Tongue (tissue), 2 donors: ENCODE measurements around the genes GAGE10, GAGE1, PAGE1 and EZHIP.

DNA sequence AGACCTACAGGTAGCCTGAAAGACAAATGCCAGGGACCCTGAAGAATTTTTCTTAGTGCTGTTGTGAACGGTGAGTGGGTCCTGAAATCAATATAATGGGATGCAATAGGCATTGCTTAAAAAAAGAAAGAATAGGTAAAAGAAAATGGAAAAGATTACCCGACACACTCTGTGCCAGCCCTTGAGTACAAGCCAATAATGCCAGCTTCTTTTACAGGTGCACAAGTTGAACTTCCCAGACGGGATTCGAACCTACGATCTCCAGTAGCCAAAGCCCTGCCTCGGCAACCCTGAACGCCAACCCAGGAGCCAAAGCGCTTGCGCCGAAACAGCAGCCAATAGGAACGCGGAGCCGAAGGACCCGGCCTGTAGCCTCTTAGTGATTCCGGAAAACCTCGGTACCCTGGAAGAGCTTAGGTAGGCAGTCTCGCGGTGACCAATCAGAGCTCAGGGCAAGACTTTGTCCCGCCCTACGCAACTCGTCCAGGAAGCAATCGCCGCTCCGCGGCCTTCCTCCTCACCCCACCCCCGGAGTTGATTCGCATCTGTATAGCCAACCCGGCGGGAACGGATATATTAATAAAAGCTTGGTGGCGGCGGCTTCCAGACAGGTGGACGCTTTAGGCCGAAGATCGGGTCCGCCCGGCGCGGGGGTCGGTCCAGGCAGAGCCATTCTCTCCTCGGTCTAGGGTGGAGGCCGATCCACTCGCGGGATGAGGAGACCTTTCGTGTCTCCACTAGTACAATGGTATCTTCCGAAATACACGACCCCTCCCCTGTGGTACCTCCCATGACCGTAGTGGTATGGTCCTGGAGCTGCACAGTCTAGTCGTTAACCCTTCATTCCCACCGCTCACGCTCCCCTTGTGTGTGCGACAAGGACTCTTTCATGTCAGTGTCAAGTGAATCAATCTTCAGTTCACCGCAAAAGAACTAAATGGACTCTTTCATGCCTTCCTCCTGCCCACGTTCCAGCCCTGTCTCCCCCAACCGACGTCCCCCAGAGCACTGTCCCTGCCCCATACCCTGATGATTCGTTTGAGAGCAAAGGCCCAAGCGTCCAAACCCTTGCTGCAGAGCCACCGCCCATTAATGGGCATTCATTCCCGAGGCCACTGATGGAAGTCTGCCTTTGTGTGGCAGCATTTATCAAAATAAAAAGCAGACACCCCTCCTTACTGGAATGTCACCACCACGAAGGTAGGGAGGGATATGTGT lies 24.3 kb upstream of the GLOD5 start:
- RAMPAGE, long total RNA: no peak

GRCh38 chrX:48741713-48742217 lies 19.8 kb upstream of the GLOD5 start:
- RAMPAGE, long total RNA: no peak

DNA sequence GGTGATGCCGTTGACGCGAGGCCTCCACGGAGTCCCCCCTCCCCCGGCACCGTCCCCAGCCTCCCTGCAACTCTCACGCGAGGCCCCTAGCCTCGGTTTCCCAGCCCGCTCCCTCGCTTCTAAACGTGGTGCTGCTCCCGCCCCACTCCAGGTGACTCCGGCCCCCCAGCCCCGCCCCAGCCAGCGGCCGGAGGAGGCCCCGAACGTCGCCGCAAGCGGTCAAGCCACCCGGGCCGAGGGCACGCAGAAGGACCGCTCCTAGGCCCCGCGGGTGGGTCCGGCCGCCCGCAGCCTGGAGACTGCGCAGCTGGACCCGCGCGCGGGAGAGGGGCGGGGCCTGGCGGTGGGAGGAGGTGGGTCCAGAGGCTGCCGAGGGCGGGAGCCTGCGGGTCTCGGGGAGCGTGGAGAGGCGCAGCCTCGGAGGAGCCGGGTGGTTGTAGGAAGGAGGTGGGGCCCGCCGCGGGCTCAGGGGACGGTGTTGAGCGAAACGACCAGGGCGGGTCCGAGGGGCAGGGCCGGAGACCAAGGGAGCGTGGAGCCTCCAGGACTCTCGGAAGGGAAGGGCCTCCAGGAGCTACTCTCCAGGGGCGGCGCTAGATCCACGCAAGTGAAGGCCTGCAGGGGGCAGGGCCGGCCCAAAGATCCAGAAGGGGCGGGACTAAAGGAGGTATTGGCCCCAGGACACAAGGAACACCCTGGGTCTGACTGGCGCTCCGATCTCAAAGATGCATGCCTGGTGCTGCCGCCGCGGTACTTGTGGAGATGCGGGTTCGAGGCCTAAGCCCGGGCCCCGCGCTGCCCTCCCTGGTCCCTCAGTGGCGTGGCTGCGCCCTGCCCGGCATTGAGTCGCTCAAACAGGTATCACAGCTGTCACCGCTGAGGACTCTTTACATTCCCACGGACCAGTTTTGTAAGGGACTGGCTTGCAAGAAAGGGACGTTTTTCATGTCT lies 6.1 kb downstream of the TIMM17B start:
- RAMPAGE, long total RNA: no peak

DNA sequence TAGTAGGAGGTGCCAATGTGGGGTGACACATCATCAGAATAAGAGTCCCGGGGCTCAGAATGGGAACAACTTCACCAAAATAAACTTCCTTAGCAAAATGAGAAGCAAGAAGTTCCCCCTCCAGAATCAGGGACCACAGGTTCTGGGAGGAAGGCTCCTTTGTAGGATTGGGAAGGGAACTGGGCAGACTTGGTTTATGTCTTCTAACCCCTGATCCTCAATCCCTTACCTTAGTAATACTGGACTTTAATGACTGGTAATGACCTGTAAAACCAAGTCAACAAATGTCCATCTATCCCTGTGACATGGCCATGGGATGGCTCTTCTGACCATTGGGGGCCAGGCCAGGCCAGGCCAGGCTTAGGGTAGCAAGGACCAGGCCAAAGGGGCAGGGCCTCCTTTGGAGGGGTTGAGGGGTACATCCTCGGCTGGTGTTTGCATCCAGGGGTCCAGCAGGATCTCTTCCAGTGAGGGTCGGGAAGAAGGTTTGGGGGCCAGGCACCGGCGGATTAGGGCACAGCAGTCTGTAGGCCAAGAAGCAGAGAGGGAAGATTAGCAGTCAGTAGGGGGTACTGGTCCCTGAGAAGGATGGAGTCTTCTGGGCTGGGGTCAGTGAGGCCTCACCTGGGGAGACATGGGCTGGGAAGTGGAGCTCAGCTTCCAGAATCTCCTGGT lies 2.5 kb upstream of the SLC35A2 start:
- RAMPAGE, long total RNA: no peak

DNA sequence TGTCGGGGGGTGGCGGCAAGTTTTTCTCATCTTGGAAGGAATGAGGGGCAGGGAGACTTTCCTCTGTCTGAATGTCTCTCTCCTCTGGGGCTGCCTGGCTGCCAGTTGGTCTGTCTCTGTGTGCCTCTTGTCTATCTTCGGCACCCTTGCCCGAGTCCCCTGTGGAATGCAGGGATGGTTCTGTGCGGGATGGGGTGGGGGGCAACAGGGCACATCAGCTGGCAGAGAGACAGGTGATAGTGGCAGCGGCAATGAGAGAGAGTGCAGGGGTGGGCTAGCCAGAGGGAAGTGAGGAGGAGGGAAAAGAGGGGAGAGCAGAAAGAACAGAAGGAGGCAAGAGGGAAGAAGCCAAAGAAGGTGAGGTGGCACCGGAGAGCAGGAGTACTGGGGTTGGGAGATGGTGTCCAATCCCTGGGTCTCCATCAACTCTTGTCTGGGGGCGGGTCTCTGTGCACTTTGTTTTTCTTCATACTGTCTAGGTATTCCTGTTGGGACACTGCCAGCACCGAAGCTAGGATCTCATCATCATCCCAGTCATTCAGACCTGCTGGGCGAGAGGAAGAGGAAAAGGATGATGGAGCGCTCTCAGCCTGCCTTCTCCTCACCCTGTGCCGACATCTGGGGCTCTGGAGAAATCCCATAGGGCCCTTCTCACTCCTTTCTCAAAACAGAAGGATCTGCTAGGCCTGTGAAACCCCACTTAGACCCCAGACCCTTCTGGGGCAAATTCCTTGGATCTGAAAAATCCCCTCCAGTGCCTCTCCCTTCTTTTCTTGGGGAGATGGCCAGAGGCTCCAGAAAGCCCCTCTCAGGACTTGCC lies 4.1 kb upstream of the PIM2 start:
- RAMPAGE, long total RNA: no peak

GRCh38 chrX:48939771-48940186 lies 17.6 kb downstream of the OTUD5 start:
- RAMPAGE, long total RNA: no peak

GRCh38 chrX:48954698-48955279 lies 2.6 kb downstream of the OTUD5 start:
- RAMPAGE, long total RNA: no peak

DNA sequence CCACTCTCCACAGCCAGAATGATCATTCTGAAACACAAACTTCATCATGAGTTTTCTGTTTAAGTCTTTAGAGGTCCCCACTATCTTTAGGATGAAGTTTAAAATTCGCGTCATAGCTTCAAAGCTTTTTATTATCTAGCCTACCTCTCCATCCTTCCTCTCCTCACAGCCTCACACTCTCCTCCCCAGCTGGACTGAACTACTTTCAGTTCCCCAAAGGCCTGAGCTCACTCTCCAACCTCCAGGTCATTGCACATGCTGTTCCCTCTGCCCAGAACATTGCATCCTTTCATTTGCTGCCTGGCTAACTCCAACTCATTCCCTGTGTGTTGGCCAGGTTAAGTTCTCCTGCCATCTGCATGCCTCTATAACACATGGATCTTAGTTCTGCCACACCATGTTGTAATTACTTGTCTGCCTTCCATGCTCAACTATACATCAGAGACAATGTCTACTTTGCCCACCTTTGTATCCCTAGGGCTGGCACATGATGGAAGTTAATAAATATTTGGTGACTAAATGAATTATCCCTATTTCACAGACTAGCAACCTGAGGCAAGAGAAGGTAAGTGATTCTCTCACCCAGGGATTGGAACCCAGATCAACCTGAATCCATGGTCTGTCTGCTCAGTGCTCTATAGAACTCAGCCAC lies 3.0 kb upstream of the OTUD5 start:
- RAMPAGE, long total RNA: no peak

DNA sequence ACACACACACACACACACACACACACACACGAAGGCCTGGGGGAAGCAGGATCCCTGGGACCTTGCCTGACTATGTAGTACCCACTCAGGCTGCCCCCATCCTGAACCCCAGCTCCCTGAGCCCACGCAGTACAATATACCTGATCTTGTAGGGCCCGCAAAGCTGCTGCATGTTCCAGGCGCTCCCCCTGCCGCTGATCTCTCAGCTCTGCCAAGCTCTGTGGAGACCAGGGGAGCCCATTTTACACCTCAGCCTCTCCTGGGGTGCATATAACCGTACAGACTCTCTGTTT lies 14.1 kb downstream of the GRIPAP1 start:
- RAMPAGE, long total RNA: no peak

GRCh38 chrX:49179471-49180054 lies 6.6 kb downstream of the PRICKLE3 start:
- RAMPAGE, long total RNA: no peak

- RAMPAGE, long total RNA: no peak
These were observed 2.3 kb upstream of the FOXP3 start for GRCh38 chrX:49266746-49267179.

DNA sequence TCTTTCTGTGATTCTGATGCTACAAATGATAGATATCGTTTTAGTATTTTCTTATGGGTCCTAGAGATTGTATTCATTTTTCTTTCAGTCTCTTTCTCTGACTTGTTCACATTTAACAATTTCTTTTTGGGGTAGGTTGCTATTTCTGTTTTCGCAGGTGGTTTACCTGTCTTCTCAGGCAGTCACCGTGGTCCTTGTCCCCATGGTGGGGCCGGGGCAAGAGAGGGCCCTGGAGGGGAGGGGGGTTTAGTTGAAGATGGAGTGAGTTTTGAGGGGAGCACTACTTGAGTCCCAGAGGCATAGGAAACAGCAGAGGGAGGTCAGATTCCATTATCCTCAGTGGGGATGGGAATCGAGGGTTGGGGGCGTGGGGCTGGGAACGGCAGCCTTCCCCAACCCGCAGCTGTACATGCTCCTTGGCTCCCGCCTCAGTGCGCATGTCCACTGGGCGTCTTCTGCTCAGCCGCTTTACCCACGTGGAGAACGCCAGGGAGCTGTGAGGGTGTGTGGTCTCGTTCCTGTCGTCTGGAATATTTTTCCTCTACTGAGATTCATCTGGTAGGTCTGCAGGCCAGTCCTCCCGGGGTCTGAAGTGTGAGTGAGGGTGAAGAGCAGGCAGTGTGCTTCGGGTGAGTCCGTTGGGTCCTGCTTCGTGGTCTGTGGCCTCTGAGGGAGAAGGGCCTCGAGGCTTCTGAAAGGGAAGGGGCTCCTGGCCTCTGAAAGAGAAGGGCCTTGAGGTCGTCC lies at the start of gene GAGE10:
TSS of gene GAGE10 (plus strand) at position 451 of the 744 bp plus-strand sequence.
- RAMPAGE, long total RNA: no peak

DNA sequence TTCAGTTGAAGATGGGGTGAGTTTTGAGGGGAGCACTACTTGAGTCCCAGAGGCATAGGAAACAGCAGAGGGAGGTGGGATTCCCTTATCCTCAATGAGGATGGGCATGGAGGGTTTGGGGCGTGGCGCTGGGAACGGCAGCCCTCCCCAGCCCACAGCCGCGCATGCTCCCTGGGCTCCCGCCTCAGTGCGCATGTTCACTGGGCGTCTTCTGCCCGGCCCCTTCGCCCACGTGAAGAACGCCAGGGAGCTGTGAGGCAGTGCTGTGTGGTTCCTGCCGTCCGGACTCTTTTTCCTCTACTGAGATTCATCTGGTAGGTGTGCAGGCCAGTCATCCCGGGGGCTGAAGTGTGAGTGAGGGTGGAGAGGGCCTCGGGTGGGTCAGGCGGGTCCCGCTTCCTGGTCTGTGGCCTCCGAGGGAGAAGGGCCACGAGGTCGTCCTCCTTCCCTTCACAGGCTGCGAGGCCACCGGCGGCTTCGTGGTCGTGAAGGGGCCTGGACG lies at the start of gene GAGE1:
TSS of gene GAGE1 (plus strand) at position 207 of the 502 bp plus-strand sequence.
- RAMPAGE, long total RNA: no peak

GRCh38 chrX:49695926-49696397 lies at the start of gene PAGE1:
PAGE1 (minus strand) TSS chrX:49695984.
- RAMPAGE, long total RNA: no peak

DNA sequence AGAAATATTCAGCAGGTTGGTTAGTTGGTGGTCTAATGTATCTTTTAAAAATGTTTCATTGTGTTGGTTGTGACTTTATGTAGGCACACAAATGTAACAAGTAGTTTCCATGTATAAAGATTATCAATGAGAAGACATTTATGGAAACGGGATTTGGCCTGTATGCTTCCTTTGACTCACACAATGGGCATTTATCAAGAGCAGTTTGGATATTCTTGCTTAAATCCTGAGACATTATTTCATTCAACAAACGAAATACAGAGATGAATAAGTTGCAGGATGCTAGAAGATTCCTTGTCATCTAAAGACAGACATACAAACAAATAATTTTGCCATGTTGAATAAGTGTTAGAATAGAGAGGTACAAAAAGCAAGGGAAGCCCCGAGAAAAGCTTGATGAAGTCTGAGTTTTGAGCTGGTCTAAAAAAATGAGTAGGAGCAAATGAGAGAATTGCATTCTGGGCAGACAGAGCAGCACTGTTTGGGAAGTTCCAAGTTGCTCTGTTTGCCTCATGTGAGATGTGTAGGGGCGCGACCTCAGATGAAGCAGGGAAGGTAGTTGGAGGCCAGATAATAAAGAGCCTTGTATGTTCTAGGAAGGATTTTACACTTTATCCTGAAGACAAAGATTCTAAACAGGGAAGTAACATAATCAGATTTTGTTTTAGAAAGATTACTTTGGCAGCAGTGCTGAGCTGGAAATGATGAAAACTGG lies 3.9 kb downstream of the CLCN5 start:
- RAMPAGE, long total RNA: no peak

DNA sequence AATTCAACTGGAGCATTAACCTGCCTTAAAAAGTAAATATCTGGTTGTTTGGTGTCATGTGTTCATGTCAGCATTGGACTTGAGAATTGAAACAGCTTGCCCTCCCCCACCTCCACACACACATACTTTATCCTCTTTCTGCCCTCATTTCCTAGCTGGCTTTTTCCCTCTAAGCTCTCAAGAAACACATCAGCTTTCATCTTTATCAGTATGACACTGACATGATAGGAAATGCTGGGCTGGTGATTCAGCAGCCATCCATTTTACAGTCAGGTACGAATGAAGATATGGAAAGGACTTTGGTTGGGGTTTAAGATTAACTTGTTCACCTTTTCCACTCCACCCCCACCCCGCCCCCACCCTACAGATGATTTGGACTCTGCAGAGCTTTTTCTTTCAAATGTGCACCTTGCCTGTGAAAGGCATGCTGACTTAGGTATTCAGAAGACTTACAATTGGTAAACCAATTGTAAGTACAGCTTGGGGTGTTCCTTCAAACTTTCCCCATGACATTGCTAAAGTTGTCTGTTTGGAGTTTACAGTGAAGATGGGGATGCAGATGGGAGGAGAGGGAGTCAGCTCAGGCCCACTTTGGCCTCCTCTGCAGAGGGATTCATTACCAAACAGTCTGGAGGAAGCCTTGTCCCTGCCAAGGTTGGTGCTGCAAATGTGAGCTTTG lies 132.5 kb downstream of the AKAP4 start:
- RAMPAGE, long total RNA: no peak

DNA sequence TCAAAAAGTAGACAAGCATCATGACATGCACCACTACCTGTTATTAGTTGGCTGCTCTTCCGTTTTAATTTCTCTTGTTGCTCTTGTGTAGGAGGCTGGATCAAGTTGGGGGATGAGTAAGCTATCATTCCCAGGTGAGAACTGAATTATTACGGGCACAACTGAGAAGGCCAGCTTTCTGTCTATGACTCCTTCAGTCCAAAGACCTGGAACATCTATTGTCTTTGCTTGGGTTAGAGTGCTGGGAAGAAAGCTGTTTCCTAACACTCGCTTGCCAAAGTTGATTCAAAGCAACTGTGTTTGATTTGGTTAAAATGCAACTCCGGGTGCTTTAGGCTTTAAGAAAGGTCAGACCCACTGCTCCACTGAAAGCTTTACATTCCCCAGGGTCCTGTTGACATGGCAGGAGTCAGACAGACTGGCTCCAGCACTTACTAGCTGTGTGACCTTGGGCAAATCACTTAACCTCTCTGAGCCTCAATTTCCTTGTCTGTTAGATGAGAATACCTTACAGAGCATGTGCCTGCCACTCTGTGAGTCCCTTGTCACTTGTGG lies 39.1 kb downstream of the DGKK start:
- RAMPAGE, long total RNA: no peak

DNA sequence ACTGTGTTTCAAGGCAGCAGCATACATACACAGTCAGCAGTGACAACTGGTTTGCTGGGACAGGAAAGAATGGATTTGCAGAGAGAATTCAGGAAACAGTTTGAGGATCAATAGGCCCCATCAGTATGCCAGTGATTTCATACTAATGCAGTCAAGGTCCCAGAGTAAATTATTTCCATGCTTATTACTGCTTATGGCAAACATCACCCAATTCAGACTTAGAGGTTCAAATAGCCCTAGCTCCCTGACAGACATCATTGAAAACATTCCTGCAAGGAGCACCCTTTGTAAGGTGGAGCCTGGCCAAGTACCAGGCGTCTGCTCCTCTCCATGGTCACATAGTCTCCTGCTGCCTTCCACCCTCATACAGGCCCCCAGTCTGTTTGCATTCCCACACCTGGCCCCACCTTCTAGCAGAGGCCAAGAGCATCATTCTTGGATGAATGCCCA lies 43.5 kb downstream of the SHROOM4 start:
- RAMPAGE, long total RNA: no peak

DNA sequence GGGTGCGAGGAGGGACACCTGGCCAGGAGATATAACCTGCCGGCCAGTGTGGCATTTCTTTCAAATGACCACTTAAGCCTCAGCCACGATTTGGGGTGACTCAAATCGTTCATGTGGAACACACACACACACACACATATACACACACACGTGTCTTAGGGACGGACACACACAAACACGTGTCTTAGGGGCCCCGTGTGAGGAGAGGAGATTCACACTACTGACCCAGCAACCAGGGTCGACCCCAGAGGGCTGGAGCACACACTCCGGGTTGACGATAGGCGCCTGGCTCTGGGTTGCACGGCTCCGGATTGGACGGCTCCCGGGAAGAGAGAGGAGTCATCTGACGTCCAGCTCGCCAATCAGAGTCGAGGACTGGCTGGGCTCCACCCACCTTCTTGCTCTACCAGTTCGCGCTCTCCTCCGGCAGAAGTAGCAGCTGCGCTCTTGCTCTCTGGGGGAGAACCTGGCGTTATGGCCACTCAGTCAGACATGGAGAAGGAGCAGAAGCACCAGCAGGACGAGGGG lies at the start of gene EZHIP:
TSS of gene EZHIP (plus strand) at position 406 of the 528 bp plus-strand sequence.
- RAMPAGE, long total RNA: no peak

DNA sequence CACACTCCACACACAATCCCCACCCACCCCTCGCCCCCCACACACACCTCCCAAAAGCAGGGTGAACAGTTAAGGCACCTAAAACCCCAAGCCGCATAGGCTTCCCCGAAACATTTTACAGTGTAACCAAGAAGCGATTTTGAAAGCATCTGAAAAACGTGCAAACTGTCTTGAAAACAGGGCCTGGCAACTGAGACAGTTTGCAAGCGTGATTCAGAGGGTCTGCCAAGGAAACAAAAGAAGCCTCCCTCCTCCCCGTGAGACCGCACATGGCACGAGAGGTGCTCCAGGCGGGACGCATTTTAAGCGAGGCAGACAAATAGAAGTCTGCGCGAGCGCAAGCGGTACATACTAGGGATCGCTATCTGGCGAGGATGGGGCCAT lies 801 bp downstream of the NUDT11 start:
- RAMPAGE, long total RNA: no peak